Placental pericyte (primary cell): Measurements from ENCODE around the genes DCT and TGDS.

DNA sequence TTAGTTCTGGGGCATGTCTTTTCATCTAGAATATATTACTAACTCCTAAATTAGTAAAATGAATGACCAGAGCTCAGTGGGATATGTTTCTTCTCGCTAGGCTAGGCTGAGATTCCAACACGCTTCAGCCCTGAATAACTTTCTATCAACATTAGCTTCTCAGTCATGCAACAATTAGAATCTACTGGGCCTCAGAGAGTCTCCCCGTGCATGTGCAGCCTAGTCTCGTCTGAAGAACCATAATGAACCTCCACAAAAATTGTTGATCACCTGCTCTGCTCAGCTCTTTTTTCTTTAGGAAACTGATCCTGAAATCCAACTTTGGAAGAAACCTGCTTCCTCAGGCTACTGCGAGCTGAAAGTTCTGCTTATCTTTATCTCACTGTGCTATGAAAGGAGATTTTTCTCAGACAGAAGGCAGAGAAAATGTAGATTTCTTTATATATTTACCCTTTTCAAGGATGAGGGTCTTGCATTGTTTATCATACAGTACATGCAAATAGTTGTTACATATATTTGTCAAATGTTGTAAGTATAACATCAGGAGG, 327.5 kb downstream of the SLITRK1 start:
- CAGE, long polyA plus RNA: no peak

DNA sequence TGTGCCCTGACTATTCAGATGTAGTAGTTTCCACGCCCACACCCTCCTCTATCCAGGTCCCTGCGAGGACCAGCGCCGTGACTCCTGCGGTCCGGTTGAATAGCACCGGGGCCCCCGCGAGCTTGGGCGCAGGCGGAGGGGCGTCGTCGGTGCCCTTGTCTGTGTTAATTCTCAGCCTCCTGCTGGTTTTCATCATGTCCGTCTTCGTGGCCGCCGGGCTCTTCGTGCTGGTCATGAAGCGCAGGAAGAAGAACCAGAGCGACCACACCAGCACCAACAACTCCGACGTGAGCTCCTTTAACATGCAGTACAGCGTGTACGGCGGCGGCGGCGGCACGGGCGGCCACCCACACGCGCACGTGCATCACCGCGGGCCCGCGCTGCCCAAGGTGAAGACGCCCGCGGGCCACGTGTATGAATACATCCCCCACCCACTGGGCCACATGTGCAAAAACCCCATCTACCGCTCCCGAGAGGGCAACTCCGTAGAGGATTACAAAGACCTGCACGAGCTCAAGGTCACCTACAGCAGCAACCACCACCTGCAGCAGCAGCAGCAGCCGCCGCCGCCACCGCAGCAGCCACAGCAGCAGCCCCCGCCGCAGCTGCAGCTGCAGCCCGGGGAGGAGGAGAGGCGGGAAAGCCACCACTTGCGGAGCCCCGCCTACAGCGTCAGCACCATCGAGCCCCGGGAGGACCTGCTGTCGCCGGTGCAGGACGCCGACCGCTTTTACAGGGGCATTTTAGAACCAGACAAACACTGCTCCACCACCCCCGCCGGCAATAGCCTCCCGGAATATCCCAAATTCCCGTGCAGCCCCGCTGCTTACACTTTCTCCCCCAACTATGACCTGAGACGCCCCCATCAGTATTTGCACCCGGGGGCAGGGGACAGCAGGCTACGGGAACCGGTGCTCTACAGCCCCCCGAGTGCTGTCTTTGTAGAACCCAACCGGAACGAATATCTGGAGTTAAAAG, 6.3 kb downstream of the SLITRK5 start:
- CAGE, long polyA plus RNA: no peak

DNA sequence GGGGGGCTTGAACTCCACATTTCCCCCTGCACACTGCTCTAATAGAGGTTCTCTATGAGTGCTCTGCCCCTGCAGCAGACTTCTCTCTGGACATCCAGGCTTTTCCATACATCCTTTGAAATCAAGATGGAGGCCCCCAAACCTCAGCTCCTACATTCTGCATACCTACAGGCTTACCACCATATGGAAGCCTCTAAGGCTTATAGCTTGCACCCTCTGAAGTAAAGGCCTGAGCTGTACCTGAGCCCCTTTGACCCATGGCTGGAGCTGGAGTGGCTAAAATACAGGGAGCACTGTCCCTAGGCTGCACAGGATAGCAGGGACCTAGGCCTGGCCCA, 1137.1 kb upstream of the GPC5 start:
- CAGE, long polyA plus RNA: no peak

DNA sequence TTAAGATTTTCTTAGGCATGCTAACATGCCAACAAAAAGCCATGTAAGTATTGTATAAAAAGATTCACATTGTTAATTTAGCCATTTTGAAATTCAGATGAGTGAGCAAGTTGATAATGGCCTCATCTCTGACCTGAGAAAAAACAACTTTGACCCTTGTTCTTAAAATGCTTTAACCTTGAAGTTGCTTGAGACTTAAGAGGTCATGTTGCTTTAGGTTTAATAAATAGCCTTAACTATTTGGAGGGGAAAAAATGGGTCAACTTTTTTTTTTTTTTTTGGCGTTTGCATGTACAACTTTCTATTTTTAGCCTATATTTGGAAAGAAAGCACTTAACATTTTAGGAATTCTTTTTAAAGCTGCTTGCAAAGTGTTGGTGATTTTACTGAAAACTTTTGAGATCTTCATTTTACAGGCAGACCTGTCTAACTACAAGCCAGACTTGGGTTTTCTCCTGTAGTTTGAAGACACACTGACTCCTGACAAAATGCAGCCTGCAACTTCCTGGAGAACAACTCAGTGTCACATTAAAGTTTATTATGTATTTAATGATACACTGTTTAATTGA, 44.8 kb upstream of the GPC5 start:
- CAGE, long polyA plus RNA: no peak

GRCh38 chr13:91385361-91385664, 13.1 kb upstream of the GPC5 start:
- CAGE, long polyA plus RNA: no peak

DNA sequence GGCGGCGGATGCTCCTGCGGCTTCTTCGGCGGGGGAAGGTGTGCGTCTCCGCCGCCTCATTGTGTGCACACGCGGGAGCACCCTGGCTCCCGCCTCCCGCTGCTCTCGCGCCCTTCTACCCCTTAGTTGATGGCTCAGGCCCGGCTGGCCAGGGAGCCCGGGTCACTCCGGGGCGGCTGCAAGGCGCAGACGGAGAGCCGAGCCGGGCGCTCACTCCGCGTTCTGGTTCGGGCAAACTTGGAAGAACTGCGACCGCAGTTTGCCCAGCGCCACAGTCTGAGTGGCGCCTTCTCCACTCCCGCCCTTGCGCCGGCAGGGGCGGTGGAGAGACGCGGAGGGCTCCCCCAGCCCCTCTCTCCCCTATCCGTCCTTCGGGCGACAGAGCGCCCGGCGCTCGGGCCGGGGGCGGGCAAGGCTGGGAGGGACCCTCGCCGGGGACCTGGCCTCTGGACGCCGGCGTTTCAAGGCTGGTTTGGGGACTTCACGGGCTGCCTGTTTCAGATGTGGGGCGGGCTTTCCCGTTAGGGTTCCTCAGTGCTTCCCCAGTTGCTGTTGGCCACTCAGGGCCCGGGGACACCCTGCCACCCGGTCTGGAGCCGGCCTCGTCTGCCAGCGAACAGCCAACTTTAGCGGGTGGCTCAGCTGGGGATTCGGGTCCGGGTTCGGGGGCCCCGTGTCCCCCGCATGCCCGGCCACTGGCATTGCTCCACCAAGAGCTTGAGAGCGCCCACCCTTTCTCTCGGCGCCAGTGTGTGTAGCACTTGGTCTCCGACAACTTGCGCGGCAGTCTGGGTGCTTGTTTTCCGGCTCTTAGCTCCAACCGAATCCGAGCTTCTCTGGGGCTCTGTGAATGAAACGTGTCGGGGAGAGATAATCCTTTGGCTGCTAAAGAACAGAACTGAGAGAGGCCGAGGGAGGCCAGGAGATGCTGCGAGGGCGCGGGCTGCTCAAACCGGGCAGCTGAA, 1.4 kb downstream of the GPC6 start:
- CAGE, long polyA plus RNA: no peak

DNA sequence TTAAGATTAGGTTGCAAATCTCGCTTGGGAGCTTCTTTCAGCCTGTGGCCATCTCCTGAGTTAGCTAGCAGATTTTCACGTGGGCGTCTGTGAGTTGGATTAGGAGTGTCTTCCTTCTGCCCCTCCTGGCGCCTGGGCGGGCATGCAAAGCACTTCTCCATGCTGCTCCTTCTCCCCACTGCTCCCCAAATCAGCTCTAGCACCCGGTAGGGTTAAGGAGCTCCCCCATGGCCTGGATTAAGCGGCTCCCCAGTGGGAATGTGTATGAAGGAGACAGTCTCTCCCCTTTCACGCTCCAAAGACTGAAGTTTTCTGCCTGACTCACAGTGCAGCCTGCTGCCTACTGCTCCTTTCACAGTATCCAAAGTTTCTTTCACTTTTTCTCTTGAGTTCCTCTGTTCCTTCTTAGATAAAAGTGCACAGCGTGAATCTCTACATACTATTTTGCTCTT, 17.8 kb downstream of the GPC6 start:
- CAGE, long polyA plus RNA: no peak

DNA sequence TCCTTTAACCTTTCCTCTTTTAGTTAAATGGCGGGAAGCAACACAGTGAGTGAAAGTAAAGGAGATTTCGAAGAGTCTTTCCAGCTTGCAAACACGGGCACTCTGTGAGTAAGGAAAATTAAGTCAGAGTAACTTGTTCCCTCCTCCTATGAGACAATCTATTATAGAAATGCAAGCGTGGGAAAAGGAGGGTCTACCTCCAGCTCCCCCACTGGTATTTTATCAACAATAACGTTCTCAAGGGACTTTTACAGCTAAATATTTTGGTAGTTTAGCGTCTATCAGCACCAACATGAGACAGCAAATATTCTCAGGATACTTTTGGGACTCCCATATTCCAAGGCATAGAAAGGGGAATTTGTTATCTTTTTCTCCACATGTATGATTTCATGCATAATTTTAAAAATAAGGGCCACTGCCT, 152.7 kb downstream of the DCT start:
- CAGE, long polyA plus RNA: no peak

GRCh38 chr13:94479345-94479904, at the start of gene DCT:
Gene DCT, minus strand, starts transcription at chr13:94479682.
- CAGE, long polyA plus RNA: no peak

- CAGE, long polyA plus RNA: no peak
Observed at GRCh38 chr13:94595972-94596499, at the start of gene TGDS. Gene TGDS, minus strand, starts transcription at chr13:94596152.

DNA sequence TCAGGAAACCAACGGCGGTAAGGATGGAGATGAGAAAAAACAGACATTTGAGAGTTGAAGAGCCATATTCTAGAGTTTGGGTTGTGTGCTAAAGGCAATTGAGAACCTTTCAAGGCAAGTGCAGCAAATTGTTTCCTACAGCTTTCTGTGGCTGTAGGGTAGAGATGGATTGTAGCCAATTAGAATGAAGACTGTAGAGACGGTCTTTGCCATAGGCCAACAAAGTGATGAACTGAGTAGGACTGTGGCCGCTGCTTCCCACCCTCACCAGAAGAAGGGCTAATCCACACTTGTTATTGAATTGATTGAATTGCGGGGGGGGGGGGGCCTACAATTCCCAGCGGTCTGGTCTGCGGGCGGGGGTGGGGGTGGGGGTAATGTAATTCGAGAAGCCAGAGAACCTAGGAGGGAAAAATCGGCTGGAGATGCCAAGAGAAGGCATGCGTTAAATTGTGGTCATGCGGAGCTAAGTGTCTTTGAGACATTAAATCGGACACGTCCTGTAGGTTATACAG, 674 bp upstream of the GPR180 start:
- CAGE, long polyA plus RNA: no peak

DNA sequence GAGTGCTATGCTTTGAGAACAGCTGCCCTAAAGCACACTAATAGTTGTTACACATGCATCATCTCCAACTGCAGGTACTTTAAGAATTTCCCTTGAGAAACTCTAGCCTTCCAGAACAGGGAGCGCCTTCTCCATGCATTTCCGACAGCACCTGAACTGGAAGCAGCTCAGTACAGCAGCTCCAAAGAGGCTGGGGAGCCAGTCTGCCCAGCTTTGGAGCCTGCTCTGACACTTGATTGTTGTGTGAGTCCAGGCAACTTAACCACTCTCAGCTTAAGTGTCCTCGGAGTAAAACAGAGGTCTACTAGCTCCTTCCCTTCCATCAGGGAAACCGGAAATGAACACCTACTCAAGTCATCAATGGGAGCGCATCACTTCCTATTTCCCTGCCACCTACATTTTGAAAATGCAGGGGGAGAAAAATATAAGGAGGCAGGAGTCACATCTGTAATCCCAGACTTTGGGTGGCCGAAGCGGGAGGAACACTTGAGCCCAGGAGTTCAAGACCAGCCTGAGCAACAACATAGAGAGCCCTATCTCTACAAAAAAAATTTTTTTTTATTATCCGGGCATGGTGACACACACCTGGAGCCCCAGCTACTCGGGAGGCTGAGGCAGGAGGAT, 2.6 kb downstream of the ABCC4 start:
- CAGE, long polyA plus RNA: no peak

DNA sequence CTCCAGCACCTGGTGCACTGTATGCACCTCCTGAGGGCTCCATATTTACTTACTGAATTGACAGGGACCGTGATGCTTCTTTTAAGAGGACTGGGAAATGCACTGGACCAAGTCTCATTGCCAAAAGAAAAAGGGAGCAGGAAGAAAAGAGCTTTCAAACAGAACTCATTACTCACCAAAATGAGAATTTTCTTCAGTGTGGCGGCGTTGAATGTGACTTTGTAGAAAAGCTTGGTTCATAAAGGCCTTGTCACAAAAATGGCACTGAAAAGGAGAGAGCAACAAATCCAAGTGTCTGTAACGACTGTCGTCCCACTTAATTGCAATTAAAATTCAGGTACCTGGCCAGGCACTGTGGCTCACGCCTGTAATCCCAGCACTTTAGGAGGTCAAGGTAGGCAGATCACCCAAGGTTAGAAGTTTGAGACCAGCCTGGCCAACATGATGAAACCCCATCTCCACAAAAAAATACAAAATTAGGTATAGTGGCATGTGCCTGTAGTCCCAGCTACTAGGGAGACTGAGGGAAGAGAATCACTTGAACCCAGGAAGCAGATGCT, 11.4 kb downstream of the DZIP1 start:
- CAGE, long polyA plus RNA: no peak

GRCh38 chr13:96983922-96984297, 10.4 kb downstream of the OXGR1 start:
- CAGE, long polyA plus RNA: no peak

GRCh38 chr13:97114815-97115419, 107.2 kb upstream of the MBNL2 start:
- CAGE, long polyA plus RNA: no peak

DNA sequence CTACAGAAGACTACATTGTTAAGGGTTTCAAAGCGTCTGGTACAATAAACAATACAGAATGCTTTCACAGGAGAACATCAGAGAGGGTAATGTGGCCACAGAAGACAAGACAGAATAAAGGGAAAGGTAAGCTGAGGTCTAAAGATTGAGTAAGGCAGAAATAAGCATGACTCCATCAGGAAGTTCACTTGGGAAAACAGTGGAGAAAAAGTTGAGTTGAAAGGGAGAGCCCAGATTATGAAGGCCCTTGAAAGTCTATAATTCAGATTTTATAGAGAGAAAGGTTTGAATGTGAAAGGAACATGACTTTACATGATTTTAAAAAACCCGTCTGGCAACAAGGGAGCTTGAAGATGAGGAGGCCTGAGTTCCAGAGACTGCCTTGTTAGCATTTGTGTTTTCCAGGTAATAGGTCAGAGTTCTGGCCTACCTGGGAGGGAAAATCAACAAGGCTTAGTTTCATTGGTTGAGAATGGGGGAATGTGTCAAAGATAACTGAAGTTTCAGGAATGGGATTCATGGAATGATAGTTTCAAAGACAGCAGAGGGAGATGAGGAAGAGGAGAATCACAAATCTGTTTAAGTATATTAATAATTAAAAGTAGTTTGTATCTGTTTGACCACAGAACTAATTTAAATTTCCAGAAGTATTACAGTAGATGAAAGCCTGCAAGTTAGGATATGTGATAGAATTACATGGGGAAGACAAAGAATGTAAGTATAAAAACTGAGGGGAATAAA, 1.7 kb upstream of the MBNL2 start:
- CAGE, long polyA plus RNA: no peak

GRCh38 chr13:97234131-97235362, 12.4 kb downstream of the MBNL2 start:
- CAGE, long polyA plus RNA: no peak

- CAGE, long polyA plus RNA: no peak
Observed at GRCh38 chr13:97392176-97393501, 41.3 kb upstream of the RAP2A start.

DNA sequence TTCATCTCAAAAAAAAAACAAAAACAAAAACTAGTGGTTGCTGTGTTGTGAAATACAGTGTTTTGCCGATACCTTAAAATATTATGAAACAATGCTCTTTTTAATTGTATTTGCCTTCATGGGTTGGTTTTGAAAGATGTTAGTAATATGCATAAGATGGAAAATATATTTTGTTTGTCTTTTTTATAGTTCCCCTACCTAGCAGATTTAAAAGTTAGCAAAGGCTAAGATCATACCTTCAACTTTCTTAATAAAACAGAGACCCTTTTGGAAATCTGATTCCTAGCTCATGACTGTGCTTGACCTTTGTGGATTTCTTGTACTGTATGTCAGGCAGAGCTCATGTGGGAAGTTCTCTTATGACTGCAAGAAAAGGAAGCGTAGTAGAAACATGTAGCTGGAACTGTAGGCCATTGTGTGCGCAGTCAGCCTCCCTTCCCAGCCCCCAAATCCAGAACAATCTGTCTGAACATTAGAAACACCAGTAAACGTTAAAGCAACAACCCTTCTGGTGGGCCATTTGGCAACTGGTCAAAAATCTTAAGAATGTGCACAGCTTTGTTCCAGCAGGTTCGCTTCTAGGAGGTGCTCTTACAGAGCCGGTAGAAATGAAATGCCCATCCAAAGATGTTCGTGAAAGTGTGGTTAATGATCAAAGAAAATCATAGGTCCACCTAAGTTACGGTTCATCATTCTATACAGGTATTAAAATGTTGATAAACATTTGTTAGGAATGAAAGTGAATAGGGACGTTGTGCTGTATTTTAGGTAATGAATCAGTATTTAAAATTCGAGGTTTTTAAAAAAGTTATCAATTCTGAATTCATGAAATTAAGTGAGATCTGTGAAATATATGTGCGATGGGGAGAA, 78.7 kb upstream of the RNF113B start:
- CAGE, long polyA plus RNA: no peak

DNA sequence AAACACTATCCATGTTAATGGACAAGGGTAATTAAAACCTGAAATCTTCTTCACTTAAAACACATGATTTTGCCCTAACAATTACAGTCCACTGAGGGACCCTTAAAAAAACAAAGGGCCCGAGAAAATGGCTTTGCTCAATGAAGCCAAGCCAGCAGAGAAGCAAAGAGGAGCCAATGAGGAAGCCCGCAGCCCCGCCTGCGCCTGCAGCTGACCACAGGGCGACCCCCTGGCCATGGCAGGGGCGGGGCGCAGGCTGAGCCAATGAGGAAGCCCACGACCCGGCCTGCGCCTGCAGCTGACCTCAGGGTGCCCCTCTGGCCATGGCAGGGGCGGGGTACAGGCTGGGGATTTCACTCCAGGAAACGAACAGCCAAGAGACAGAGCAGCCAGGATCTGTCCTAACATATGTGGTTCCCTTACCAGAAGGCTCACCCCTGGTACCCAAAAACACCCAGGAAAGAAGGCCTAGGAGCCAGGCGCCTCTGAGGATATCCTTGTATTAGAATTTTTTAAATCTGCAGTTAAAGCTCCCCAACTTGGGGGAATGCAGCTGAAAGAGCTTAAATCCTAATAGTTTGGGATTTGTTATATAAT, 101.4 kb downstream of the STK24 start:
- CAGE, long polyA plus RNA: no peak